Cerebellum (tissue), 5 donors: ENCODE measurements around a stretch of chr17.

DNA sequence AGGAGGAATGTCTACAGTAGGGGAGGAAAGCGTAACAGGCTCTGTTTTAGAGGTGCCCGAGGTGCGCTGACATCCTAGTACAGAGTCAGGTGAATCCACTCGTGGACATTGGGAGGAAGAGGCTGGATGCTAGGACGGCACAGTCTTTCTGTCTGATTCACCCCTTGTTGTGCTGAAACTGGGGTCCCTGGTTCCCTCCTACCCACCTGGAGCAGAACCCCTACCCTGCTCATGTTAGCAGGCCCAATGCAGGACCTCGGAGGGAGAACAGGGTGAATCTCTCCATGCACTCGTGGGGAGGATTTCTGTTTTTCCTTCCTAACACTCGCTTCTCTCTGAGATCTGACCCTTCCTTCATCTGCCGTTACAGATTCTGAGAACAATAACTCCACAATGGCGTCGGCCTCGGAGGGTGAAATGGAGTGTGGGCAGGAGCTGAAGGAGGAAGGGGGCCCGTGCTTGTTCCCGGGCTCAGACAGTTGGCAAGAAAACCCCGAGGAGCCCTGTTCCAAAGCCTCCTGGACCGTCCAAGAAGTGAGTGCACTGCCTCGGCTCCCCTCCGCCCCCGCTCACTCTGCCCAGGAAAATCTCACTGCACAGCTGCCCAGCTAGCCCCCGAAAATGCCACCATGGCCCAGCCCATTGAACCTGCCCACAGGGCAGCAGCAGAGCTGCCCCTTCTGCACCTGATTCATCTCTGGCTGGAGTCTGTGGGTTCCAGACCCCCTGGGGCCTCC, 12.4 kb downstream of the RNF213 start:
- PRO-cap, 3 experiments: no peak in any of the 3 experiments
- RAMPAGE, long total RNA: no peak

DNA sequence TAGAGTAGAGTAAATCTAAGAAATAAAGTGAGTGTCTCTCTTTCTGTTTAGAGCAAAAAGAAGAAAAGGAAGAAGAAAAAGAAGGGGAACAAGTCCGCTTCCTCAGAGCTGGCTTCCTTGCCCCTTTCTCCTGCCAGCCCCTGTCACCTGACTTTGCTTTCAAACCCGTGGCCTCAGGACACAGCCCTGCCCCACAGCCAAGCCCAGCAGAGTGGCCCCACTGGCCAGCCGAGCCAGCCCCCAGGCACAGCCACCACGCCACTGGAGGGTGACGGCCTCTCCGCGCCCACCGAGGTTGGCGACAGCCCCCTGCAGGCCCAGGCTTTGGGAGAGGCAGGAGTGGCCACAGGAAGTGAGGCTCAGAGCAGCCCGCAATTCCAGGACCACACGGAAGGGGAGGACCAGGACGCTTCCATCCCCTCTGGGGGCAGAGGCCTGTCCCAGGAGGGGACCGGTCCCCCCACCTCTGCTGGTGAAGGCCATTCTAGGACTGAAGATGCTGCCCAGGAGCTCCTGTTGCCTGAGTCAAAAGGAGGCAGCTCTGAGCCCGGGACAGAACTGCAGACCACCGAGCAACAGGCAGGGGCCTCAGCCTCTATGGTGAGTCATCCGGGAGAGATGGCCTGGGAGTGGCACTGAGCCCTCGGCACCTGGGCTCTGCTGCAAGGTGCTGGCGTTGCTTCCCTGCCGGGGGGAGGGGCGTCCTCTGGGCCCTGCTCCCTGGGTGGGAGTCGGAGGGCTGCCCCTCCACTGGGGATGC, 27.3 kb downstream of the RNF213 start:
- PRO-cap, 3 experiments: no peak in any of the 3 experiments
- RAMPAGE, long total RNA: no peak

- PRO-cap, 3 experiments: no peak in any of the 3 experiments
- RAMPAGE, long total RNA: no peak
Measured at GRCh38 chr17:80381540-80382160, 33.3 kb upstream of the ENDOV start.

- PRO-cap, 3 experiments: no peak in any of the 3 experiments
- RAMPAGE, long total RNA: no peak
Measured at GRCh38 chr17:80383516-80384451, 31.2 kb upstream of the ENDOV start.

- PRO-cap, 3 experiments: no peak in any of the 3 experiments
- RAMPAGE, long total RNA: no peak
Measured at GRCh38 chr17:80406889-80407477, 8.0 kb upstream of the ENDOV start.

DNA sequence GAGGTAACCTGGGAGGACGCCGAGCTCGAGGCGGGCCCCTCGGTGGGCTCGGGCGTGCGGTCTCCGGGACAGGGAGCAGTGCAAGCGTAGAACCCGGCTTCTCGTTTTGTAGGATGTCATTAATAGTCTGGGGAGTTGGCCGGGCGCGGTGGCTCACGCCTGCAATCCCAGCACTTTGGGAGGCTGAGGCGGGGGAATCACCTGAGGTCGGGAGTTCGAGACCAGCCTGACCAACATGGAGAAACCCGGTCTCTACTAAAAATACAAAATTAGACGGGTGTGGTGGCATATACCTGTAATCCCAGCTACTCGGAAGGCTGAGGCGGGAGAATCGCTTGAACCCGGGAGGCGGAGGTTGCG, 832 bp downstream of the ENDOV start:
- PRO-cap, 3 experiments: no peak in any of the 3 experiments
- RAMPAGE, long total RNA: no peak

DNA sequence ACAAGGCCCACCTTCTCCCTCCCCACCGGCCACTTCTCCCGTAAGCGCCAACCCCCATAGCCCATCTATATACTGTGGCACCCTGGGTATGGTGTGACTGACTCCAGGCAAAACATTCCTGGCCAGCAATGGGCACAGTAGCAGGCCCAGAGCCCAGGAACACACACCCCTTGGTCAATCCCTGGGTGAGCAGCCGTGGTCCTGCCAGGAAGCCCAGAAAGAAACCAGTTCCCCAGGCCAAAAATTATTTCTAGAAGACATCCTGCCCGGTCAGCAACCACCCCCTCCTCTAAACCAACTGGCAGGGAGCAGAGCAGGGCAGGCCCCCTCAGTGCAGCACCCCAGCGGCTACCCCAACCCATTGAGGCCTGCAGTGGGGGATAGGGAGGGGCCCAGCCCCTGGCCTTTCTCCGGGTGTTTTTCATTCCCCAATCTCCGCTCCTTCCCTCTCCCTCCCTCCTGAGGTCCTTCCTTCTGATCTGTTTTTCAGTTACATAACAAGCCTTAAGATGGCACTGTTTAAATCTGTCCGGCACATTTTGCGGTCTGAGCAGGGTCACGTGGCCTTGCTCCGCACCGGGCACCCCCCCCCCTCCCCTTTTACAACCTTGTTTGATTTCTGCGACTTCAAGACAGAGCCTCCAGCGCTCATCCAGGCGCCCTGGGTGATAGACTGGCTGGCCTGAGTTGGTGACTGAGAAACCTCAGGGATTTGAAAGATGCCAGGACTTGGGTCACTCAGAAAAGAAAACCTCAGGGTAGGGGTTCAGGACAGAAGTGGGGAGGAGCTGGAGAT, 2.0 kb downstream of the NPTX1 start:
- PRO-cap, 3 experiments: peak in 3 of 3 experiments; most common plus-strand start position 247 of the sequence (in 1); most common minus-strand start position 481 of the sequence (in 2)
- RAMPAGE, long total RNA: no peak

DNA sequence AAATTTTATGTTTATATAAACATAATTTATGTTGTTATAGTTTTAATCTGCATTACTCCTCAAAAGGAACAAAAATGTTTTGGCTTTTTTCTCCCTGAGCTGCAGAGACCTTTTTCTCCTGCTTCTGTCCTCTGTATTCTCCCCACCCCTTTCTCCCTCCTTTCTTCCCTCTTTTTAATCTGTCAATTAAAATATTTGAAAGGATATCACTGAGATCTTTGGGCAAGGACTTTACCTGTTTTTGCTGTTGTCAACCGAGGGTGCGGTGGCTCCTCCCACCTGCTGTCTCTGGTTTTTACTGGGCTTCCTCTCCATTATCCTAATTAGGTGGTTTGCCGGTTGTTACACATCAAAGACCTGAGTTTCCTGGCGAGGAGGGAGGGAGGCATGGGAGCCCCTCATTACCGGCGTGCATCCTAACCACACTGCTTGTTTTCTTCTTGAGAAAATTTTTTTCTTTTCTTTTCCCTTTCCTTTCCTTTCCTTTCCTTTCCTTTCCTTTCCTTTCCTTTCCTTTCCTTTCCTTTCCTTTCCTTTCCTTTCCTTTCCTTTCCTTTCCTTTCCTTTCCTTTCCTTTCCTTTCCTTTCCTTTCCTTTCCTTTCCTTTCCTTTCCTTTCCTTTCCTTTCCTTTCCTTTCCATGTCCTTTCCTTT, 120.4 kb downstream of the RPTOR start:
- PRO-cap, 3 experiments: no peak in any of the 3 experiments
- RAMPAGE, long total RNA: no peak

GRCh38 chr17:80730547-80730862, 185.9 kb downstream of the RPTOR start:
- PRO-cap, 3 experiments: no peak in any of the 3 experiments
- RAMPAGE, long total RNA: no peak

- PRO-cap, 3 experiments: no peak in any of the 3 experiments
- RAMPAGE, long total RNA: no peak
Measured at GRCh38 chr17:80750315-80750782, 205.7 kb downstream of the RPTOR start.

DNA sequence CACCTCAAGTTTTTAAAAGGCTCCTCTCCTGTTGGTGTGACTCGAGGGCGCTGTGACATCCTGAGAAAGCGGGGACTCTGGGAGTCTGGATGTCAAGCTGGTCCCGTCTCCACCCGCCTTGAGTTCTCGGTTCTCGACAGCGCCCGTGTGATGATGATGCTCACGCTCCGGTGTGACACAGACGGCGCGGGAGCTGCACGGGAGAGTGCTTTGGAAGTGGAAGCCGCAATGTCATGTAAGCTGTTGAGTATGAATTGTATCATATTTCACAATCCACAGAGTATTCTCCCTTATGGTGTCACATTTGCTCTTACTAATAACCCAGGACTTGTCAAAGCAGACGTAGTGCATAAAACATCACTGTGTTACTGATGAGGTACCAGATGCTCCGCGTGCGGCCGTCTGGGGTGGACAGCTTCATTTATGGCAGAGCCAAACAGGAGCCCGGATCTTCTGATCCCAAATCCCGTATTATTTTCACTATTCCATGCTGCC, 217.5 kb upstream of the CHMP6 start:
- PRO-cap, 3 experiments: no peak in any of the 3 experiments
- RAMPAGE, long total RNA: no peak

GRCh38 chr17:80791872-80792283, 199.8 kb upstream of the CHMP6 start:
- PRO-cap, 3 experiments: no peak in any of the 3 experiments
- RAMPAGE, long total RNA: no peak

- PRO-cap, 3 experiments: no peak in any of the 3 experiments
- RAMPAGE, long total RNA: no peak
Measured at GRCh38 chr17:80793823-80794322, 197.8 kb upstream of the CHMP6 start.

DNA sequence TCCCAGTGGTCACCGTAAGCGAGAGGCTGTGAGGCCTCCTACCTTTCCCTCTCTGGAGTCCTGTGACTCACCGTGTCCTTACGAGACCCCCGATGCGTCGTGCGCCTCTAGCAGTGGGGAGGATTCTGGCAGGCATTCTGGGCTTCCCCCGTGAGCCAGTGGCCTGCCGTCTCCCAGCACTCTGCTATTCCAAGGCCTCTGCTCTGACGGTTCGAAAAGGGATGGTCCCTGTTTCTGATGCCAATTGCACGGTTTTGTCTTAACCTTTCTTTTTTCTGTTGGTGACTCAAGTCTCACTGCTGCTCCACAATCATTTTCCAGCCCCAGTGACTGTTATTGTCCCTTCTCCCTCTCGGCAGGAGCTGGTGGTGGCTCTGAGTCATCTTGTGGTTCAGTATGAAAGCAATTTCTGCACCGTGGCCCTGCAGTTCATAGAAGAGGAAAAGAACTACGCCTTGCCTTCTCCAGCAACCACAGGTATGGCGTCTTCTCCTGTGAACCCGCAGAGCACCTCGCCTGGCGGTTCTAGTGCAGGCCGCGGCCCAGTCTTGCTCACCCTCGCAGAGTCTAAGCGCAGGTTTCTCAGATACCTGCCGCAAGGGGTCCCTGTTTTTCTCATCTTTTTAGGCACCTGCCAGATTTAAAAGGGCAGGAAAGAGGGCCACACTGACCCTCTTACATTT, 100.1 kb upstream of the CHMP6 start:
- PRO-cap, 3 experiments: no peak in any of the 3 experiments
- RAMPAGE, long total RNA: no peak

DNA sequence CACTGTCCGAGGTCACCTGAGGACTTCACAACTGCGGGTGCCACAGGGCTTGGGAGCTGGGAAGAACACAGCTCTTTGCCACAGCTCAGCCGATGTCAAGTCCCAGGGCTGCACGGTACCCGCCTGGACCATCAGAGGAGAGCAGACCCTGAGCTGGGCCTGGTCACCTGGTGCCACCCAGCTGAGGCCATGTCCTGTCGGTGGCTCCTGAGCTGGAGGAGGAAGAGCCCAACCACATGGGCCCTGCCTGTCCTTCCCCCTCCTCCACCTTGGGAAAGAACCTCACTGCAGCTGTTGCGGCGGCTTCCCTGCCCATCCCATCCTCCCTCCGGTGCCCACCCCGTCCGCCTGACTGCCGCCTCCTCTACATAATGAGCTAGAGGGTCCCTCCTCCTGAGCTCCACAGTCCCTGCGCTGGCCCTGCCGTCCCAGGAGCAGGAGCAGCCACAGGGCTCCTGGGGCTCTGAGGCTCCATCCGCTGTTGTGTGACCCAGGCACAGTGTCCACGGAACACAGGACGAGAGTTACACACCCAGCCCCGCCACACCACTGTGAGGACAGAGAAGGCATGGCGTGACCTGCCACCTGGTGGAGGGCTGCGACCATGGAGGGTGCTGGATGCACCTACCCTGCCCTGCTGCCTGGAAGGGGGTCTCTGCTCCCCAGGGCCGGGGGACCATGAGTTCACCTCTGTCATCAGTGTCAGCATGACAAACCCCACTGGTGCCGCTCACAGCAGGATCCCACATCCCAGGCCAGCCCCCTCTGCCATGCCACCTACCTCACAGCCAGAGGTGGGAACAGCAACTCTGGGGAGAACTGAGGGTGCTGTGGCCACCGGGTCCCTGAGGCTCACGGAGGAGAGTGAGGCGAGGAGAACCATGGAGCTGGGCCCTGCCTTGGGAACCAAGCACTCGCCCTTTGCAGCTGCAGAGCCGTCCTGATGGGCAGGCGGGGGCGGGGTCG, 21.4 kb upstream of the CHMP6 start:
- PRO-cap, 3 experiments: no peak in any of the 3 experiments
- RAMPAGE, long total RNA: no peak

DNA sequence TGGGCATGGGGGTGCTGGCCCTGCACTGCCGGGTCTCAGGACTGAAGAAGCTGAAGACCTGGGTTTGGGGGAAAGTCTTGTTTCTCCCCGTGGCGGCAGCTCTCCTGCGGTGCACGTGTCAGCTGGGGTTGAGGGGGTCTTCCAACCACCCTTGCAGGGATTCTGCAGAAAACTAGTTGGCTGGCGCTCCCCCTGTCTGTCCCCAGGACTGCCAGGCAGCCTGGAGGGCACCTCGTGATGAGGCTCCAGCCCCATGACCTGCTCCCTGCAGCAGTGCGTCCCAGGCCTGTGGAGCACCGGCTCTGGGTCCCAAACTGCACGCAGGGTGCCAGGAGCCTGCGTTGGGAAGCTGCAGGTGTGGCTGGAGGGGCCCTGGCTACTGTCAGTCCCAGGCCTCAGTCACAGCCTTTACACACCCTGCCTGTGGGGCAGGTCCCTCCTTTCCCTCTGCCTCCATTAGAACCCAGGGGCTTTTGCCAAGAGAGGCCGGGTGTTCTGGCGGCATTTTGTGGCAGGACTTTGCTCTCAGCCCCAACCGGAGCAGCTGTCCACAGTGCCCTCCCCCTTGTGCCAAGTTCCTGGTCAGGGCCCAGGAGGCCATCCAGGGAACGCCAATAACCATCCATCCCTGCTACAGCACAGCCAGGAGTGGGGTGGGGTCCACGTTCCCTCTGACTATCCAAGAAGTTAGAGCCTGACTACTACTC, 9.1 kb downstream of the CHMP6 start:
- PRO-cap, 3 experiments: no peak in any of the 3 experiments
- RAMPAGE, long total RNA: no peak

DNA sequence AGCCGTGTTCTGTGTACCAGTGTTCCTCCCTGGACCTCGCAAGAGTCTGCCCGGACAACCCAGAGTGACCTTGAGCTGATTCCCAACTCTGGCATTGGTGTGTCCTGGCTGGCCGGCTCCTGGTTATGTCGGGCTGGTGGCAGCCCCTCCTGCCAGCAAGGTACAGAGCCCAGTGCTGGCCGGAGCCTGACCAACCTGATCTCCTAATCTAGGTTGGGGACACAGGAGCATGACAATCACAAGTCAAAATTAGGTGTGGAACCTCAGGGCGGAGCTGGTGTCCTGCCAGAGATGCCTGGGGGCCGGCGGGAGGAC, 9.6 kb downstream of the CHMP6 start:
- PRO-cap, 3 experiments: no peak in any of the 3 experiments
- RAMPAGE, long total RNA: no peak

GRCh38 chr17:81044550-81045431, 9.8 kb downstream of the BAIAP2 start:
- PRO-cap, 3 experiments: no peak in any of the 3 experiments
- RAMPAGE, long total RNA: no peak

DNA sequence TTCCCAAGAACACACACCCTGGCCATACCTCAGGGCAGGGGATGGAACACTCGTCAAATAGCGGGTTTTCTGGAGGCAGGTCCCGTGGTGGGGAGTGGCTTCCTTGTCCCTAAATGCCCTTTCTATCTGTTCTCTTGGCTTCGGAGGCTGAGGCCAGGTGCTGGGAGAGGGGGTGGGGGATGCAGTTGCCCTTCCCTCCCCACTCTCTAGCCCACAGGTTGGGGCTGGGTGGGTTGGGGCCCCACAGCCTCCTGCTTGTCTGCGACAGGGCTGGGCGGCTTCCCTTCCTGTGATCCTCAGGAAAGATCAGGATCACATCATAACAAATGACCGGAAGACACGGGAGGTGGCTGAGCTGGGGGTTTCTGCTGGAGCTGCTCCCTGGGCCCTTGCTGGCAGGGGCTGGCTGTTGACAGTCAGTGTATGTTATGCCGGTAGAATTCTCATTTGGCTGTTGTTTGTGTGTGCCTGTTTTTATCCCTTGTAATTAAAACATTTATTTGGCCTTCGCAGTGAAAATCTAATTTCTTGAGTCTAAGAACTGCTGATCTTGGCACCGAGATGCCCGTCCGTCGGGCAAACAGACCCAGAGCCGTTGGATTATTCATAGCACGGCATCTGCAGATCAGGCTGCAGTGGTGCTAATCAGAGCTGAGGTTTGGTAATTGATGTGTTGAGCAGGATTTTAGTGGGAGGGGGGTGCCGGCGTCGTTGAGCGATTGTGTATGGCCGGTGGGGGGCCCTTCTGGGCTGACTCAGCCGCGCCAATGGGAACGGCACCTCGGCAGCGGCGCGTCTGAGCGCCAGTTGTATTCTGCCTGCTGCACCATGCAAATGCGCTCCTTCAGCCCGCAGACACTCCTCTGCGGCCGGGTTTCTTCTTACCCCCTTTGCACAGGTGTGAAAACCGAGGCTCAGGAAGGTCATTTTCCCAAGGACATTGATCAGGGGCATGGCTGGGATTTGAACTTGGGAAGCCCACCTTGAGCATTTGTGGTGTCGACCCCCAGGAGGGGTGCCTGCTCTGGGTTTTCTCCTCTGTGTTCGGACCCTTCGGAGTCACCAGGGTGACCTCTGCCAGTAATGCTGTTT, 18.0 kb downstream of the BAIAP2 start:
- PRO-cap, 3 experiments: no peak in any of the 3 experiments
- RAMPAGE, long total RNA: no peak

GRCh38 chr17:81084294-81085139, 49.6 kb downstream of the BAIAP2 start:
- PRO-cap, 3 experiments: no peak in any of the 3 experiments
- RAMPAGE, long total RNA: no peak